Daoy (cell line): ENCODE data around the genes RRBP1 and ZNF133.

DNA sequence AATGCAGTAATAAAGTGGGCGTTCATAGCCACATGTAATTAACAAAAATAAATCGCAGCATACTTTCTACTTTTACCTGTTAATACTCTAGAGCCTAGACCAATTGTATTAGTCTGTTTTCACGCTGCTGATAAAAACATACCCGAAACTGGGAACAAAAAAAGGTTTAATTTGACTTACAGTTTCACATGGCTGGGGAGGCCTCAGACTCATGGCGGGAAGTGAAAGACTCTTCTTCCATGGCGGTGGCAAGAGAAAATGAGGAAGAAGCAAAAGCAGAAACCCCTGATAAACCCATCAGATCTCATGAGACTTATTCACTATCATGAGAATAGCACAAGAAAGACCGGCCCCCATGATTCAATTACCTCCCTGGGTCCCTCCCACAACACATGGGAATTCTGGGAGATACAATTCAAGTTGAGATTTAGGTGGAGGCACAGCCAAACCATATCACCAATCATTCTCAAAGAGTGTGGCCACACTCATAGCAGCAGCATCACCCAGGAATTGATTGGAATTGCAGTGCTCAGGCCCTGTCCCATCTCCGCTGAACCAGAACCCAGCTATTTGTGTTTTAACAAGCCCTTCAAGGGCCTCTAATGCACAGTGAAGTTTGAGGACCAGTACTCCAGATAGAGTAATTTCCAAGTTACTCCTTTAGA, 650.1 kb downstream of the KIF16B start:
- RAMPAGE, long total RNA: no peak

DNA sequence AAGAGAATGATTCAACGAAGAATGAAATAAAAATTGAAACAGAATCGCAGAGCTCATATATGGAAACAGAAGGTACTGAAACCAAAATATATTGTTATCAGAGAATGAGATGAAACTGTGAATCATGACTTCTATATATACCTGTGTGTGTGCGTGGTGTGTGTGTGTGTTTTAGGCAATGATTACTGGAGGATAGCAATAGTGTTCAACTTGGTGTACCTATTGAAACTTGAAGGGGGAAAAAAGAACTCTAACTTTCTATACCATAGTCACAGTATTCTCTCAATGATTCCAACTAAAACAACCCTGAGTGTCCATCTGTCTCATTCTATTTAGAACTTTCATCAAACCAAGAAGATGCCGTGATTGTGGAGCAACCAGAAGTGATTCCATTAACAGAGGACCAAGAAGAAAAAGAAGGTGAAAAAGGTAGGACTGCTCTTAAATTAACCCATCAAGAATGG, 586.5 kb downstream of the KIF16B start:
- RAMPAGE, long total RNA: no peak

GRCh38 chr20:16040591-16041467, 532.4 kb downstream of the KIF16B start:
- RAMPAGE, long total RNA: no peak

- RAMPAGE, long total RNA: no peak
Measured at GRCh38 chr20:16201166-16201536, 372.1 kb downstream of the KIF16B start.

DNA sequence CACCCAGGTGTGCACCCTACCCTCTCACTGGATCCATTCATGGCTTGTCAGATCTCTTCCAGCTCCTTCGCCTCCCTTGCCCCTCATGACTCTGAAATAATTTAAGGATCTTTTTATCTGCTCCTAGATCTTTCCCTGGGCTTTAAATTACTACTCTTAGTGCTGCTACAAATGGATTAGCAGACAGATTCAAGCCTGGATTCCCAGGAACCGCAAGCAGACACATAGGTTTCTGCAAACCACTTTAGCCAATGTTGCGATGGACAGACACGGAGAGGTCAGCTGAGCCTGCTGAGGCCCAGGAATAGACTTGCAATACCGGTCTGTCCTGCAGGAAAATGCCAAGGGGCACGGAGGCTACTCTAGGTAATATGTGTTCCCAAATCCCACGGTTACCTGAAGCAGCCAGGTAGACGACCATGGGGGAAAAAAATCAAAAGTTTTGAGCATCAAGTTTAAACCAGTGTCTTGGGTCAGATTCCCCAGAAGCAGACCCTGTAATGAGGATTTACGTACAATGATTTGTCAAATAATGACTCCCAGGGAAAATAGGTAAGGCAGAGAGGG, 12.3 kb downstream of the OTOR start:
- RAMPAGE, long total RNA: no peak

GRCh38 chr20:17520489-17520945, 10.7 kb downstream of the BFSP1 start:
- RAMPAGE, long total RNA: no peak

- RAMPAGE, long total RNA: no peak
Measured at GRCh38 chr20:17568908-17569641, 800 bp upstream of the DSTN start.

GRCh38 chr20:17614919-17615745, 45.3 kb downstream of the DSTN start:
- RAMPAGE, long total RNA: no peak

- RAMPAGE, long total RNA: no peak
Measured at GRCh38 chr20:17682071-17682400, at the start of gene RRBP1. RRBP1 (minus strand) TSS chr20:17682242.

DNA sequence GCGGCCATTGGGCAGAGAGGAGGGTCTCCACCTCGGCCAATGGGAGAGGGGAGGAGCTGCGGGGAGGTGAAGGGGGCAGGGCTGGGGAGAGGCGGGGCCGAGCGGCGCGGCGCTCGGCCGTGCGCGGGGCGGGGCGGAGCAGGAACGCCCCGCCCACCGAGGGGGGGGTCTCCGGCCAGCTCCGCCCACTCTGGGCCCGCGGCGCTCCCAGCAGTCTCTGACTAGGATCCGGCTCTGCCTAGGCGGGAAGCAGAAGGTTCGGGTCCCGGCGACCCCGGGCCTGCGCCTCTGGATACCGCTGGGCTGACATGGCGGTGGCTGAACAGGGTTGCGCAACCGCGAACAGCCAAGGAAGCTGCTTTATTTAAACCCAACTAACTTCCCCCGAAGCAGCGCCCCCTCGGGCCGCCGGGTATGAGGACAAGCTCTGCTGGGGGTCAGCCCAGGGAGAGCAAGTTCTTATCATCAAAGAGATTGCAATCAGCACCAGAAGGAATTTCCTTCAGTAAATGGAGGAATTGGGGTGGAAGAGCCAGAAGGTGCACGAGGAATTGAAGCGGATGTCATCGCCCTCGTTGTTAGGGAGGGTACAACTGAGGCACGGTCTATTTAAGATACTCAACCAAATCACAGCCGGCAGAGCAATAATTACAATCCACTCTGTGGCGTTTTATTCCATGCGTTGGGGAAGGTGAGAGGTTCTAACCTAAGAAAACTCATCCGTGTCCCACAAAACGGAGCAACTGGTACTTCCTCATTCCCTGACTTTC, 544 bp upstream of the RRBP1 start:
- RAMPAGE, long total RNA: no peak

GRCh38 chr20:17808348-17808768, 108.6 kb downstream of the BANF2 start:
- RAMPAGE, long total RNA: no peak

DNA sequence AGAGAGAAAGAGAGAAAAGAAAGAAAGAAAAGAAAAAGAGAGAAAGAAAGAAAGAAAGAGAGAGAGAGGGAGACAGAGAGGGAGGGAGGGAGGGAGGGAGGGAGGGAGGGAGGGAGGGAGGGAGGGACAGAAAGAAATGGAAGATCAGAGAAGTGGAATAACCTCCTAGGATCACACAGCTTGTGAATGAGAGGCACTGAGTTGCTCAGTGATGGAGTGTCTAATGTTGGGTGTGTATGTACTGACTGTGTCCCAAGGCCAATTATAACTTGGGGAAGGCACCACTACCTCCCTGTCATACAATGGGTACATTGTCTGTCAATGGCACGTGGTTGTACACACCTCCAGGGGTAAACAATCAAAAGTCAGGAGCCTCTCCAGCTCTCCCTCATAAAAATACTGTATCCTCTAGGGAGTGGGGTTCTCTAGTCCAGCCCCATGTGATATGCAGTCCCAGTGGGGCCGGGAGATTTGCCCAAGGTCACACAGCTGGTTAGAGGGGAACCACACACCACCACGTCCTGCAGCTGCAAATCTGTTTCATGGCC, 112.6 kb downstream of the SNX5 start:
- RAMPAGE, long total RNA: no peak

GRCh38 chr20:17863520-17864080, 105.0 kb downstream of the SNX5 start:
- RAMPAGE, long total RNA: no peak

GRCh38 chr20:17943318-17943964, 25.2 kb downstream of the SNX5 start:
- RAMPAGE, long total RNA: no peak

DNA sequence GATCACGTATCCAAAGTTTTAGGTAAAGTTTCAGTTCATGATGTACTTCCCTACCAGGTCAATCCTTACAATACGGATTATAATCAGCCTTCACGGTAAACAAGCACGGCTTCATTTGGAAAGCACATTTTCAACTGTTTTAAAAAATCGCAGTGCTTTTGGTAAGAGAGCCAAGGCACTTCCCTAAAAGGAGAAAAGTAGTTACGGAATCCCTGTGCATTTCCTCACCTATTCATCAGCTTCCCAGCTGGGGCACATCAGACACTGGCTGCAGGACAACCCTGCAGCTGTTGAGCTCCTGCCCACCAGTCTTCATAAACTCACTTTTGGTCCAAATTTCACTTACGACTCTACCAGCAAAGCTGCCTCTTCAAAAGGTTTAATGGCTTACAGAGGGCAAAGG, 7.7 kb downstream of the SNX5 start:
- RAMPAGE, long total RNA: no peak

GRCh38 chr20:18057220-18057402, 605 bp downstream of the OVOL2 start:
- RAMPAGE, long total RNA: no peak

DNA sequence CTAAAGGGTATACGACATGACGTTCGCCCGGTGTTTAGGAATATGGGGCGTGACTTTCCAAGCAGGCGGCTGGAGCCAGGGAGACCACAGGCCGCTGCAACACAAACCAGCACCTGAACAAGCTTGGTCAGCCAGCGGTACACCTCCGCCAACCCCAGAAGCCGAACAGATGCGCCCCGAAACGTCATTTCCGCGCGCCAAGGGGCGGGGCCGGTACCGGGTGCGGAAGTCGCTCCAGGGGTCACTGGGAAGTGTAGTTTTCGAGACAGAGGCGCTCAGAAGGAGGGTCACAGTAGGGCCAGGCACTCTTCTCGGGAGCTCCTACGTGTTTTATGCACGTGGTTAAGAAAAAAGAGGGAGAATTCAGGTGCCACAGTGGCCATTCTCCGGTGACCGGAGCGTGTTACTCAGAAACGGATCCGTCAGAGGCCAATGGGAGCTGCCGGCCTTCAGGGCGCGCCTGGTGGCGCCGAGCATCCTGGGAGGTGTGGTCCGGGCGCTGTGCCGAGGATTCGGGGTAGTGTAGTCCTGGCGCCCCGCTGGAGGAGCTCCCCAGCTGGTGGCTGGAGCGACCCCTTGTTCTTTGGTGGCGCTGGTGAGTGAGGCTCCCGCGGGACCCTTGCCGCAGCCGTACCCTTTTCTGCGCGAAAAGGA, at the start of gene ZNF133:
Gene ZNF133 (plus strand): TSS at position 518 of the 654 bp plus-strand sequence.
- RAMPAGE, long total RNA: no peak

GRCh38 chr20:19213185-19213526, 714 bp downstream of the SLC24A3 start:
- RAMPAGE, long total RNA: no peak

DNA sequence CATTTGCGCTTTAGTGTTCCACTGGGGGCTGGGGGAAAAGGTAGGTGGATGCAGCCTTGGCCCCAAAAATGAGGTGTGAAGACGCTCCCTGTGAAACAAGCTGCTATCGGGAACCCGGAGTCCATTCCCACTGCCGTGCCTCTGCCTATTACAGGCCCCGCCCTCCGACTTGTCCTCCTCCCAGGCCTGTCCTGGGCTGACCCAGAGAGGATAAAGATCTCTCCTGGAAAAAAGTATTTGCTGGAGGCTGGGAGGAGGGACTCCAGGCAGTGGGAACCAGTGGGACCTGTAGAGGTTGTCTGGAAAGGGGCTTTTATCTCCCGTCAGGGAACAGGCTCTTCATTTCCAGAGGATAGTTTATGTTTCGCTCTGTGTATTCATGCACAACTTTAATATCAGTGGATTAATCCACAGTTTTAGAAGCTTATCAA, 215.1 kb downstream of the SLC24A3 start:
- RAMPAGE, long total RNA: no peak

GRCh38 chr20:19786205-19786790, 28.2 kb downstream of the RIN2 start:
- RAMPAGE, long total RNA: no peak